Tibial artery (tissue), 1 donor: Measurements from ENCODE around the genes ACER2, MLLT3, IFNA21 and IFNA17.

DNA sequence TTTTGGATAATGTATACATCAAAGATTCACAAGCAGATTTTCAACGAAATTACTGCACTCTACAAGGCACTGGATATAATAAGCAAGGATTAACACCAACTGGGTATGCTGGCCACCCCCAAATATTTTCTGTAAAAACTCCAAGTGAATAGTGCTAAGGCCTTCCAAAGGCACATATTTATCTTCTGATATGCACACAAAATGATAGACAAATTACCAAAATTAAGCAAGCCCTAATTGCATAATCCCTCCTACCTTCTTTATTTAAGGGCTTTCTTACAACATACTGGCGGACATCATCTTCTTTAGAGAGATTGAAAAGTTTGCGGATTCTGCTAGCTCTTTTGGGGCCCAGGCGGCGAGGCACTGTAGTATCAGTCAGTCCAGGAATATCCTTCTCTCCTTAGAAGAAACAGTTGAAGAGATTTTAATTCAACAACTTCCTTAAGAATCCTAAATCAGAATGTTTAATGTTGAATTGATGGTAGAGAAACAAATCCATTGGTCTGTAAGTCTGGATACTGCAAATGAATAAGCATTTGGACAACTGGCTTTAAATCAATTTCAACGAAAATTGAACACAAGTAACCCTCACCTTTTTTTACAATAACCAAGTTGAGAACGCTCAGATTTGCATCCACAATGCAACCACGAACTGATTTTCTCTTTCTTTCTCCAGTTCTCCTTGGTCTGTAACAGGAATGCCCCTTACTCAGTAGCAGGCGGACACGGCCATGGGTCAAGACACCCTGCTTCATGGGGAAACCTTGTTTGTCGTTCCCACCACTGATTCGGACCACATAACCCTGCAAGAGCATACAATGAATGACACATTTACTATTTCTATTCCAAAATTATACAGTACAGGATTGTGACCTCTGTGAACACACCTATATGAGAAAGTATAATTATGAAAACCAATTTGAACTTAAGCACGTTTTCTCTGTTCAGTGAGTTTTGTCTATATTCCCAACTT is 1.6 kb downstream of the RPS6 start:
- PRO-cap, result no peak

DNA sequence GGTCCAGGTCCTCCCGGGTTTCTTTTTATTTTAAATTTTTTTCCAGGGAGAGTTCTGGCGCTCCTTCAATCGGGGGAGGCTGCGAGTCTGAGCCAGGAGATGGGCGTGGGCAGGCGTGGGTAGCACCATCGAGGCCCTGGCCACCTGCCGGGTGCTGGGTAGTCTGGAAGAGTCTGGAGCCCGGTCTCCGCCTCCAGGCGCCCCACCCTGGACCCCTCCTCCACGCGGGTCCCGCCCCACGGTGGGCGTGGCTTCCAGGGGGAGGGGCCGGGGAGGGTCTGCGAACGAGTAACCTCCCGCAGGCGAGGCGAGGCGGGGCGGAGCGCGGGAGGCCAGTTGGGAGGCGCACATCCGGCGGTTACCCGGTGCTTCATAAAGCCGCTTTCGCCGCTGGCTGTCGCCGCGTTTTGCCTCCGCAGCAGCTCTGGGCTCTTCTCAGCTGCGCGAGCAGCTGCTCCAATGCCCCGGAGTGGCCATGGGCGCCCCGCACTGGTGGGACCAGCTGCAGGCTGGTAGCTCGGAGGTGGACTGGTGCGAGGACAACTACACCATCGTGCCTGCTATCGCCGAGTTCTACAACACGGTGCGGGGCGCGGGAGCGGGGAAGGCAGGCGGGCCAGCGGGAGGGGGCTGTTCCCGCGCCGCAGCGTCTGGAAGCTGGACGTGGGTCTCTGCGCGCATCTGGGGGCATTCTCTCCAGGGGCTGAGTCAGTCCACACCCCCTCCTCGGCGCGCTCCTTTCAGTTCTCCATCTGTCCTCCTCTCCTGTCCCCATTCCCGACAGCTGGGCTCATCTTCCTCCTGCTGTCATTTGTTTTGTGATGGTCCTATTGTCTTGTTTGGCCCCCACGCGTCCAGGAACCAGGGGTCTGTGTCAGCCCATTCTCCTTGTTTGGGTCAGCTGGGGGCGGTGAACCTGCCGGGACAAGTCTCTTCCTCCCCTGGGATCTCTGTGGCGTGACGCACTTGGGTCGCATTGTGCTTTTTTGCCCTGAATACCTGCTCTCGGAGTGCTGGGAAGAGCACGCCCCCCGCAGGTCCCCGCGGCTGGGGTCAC is at the start of gene ACER2:
ACER2 (plus strand) TSS at position 400 of the 1,057 bp plus-strand sequence.
- PRO-cap, result bidirectional peak, plus-strand start at position 318 of the sequence, minus-strand start at position 186 of the sequence

GRCh38 chr9:20622280-20623040 is at the start of gene MLLT3:
Gene MLLT3 (minus strand): TSS chr9:20622499.
- PRO-cap, result bidirectional peak, plus-strand start at chr9:20622703, minus-strand start at chr9:20622495

DNA sequence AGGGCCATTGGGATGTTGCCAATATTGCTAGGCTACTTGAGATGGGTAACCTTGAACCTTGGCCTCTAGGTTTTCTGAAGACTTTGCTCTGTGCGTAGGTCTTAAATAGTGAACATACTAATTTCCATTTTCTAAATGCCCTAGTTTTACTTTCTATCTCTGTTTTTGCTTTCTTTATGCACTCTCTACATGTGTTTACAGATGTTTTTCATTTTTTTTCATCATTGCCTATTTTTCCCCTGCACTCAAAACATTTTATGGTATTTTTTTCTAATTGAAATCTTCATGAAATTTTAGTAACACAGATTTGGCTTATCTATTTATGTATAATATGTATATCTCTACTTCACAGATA is at the start of gene IFNA21:
IFNA21 (minus strand) TSS at position 56 of the 355 bp plus-strand sequence.
- PRO-cap, result no peak

- PRO-cap, result no peak
Observed at GRCh38 chr9:21228007-21228460, at the start of gene IFNA17. Gene IFNA17 (minus strand): TSS chr9:21228222.

GRCh38 chr9:21395939-21396648 is 10.9 kb upstream of the IFNA2 start:
- PRO-cap, result no peak

GRCh38 chr9:21803029-21803664 is 711 bp downstream of the MTAP start:
- PRO-cap, result unidirectional peak, minus-strand start at chr9:21803254

- PRO-cap, result no peak
Observed at GRCh38 chr9:21854417-21855477, 52.3 kb downstream of the MTAP start.

DNA sequence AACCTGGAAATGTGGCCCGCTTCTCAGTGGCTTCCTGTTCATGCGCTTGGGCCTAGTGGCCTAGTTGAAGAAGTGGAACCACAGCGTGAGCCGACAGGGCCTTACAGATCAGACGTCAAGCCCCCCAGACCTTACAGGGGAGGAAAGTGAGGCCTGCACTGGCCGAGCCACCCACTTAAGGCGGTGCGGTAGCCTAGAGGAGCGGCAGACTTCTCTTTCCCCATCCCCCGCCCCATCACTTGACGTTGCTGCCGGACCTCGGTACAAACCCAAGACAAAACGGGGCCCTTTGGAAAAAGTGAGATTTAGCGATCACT is 13.2 kb downstream of the CDKN2B start:
- PRO-cap, result no peak

DNA sequence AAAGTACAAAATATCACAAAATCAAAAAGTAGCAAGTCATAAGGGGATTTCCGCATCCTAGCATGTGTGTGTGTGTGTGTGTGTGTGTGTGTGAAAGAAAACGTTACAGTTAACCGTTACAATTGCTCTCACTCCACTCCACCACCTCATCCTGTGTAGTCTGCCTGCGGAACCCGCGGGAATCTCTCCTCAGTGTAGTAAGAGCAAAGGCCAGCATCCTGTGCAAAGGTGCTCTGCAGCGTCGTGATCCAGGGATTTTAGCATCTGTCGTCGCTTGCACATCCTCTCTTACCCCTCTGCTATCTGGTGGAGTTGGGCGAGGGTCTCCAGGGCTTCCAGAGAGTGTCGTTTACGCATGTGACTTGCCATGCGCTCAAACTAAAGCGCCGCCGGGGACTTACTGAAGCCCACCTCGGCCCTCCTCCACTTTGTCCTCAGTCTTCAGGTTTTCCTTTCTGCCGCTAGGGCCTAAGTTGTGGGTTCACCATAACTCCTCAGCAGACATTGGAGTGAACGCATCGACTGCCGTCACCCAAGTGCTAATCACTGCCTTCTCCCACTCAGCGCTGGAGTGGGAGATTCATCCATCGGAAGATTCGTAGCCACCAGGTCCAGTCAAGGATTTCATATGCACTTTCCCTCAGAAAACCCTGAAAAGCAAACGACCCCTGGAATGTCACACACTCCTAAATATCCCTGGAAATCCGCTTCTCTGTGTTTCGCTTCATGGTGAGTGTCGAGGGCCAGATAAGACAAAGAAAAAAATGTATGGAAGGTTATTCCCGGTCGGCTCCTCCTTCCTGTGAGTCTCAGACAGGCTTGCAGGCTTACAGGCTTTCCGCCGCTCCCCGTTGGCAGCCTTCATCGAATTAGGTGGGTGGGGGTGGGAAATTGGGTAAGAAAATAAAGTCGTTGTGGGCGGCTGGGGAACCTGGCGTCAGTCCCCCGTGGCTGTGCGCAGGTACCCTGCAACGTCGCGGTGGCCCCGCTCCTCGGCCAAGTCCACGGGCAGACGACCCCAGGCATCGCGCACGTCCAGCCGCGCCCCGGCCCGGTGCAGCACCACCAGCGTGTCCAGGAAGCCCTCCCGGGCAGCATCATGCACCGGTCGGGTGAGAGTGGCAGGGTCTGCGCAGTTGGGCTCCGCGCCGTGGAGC is 3.7 kb downstream of the CDKN2B start:
- PRO-cap, result no peak

DNA sequence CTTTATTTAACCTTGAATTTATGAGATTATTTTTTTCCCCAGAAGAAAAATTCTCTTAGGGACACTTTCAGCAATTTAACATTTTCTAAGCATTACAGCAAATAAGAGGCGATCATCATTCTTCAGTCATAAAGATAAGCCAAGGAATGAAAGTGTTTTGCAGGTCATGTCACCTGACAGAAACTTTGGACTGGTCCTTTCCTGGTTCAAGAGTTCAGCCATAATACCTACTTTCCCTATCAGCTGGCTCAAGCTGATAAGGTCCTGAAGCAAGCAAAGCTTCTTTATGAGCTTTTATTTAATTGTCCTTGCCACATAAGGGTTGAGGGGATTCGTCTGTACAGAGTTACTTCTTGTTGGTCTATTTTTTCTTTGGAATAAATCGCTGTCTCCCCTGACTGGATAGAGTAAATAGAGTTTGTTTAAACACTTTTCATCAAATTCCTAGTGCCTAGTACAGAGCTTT is 99.9 kb upstream of the CDKN2B start:
- PRO-cap, result no peak

DNA sequence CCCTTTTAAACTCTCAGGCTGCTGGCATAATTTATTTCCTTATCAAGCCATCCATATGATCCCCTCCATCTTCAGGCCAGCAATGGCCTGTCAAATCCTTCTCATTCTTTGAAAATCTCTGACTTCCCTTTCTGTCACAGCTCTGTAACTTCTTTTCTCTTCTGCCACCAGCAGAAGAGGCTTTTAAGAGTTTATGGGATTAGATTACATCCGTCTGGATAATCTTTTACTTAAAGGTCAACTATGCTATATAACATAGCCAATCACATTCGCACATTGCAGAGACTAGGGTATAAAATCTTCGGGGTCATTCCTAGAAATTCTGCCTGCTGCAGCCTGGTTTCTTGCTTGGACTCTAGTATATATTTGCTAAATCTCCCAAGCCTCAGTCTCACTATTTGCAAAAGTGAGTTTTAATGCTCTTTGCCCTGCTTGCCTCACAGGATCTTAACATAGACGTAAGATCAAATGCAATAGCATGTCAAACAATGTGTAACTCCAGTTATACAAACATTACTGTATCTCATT is 104.2 kb upstream of the CDKN2B start:
- PRO-cap, result no peak

DNA sequence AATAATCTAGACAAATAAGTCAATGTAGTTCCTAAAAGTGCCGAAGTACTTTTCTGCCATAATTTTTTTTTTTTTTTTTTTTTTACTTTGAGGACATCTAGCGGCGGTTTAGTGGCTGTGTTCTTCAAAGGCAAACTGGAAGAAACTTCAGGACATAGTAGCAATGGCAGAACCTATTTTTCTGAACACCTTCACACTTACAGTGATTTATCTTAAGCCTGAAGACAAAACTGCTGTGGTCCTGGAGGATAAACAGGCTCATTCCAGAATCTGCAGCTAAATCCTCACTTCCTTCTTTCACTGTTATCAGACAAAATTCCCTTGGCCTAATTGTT is 207.6 kb upstream of the DMRTA1 start:
- PRO-cap, result no peak

DNA sequence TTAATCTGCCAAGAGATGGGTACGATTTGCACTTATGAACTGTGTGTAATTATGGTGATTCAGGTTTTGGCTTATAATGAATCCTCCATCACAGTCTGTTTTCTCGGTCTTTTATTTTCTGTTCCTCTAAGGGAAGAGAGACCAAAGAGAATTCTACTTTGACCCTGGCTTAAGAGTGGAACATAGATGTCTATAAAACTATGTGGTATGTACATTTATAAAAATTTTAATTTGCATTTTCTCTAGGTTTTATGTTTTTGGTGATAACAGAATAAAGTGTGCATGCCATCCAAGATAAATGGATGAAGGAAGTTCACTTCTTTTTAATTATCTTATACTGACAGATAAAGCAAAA is 199.4 kb downstream of the DMRTA1 start:
- PRO-cap, result no peak

GRCh38 chr9:23598996-23599326 is 227.1 kb downstream of the ELAVL2 start:
- PRO-cap, result no peak

- PRO-cap, result no peak
Observed at GRCh38 chr9:23820423-23821188, 5.4 kb downstream of the ELAVL2 start.

- PRO-cap, result no peak
Observed at GRCh38 chr9:25188505-25188704, 489.8 kb downstream of the TUSC1 start.

DNA sequence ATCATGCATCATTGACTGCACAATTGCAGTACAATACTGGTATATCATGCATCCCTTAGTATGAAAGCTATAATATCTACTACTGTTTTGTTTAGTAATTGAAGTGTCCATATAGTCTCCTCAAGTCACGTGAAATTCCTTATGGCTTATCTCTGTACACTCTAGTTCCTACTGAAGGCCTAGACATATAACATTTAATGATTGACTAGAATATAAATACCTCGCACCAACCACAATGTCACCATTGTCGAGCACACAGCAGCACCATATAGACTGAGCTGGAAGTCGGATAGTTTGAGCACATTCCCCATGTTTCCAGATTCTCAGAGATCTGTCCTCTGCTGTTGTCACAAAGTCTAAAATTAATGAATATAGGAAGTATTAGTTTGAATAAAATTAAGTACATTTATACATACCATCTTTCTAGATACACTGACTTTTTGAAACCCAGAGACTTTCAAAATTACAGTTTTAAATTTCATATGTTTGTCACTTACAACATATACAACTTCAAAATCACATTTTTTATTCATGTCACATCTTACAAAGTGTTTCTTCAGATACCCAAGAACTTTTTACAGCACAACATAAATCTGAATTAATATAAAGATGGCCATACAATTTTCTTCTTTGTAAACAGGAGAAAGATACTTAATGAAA is 21.3 kb downstream of the PLAA start:
- PRO-cap, result no peak

- PRO-cap, result no peak
Observed at GRCh38 chr9:26975520-26976802, 19.7 kb downstream of the IFT74 start.

- PRO-cap, result no peak
Observed at GRCh38 chr9:27303039-27303599, 6.2 kb upstream of the EQTN start.